Thoracic aorta (tissue), 1 donor: ENCODE measurements around a stretch of chr12.

DNA sequence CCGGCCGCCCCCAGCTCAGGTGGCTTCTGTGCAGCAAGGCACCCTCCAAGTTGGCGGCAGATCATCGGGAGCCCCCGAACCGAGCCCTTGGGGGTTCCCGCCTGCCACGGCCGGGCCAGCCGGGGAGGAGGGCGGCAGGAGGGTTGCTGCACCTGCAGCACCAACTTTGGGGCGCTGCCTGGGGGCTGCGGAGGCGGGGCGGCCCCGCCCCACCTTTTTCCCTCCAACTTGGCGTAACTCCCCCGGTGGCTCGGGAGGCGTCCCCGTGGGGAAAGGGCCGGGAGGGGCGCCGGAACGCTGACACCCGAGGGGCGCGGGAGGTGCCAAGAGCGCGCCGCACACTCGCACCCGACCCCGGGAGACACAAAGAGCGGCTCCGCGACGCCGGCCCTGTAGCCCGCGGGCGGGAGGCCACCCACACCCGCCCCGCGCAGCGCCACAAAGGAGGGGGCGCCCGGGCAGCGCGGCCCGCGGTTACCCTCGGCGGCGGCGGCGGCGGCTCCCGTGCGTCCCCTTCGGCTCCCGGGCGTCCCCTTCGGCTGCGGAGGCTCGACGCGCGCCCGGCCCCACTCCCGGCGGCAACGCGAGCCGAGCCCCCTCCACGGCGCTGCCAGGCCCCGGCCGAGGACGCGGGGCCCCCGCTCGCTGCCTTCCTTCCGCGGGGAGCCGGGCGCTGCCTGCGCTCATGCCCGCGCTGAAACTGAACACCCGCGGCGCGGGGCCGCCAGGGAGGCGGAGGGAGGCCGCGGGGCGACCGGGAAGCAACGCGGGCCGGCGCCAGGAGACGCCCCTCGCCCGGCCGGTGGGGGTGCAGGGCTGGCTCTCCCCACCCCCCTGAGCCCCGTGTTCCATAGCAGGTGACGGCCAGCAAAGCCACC is 43.1 kb downstream of the KDM2B start:
- RAMPAGE, long total RNA: no peak

- RAMPAGE, long total RNA: no peak
These were observed 22.6 kb downstream of the MORN3 start for GRCh38 chr12:121646784-121647286.

DNA sequence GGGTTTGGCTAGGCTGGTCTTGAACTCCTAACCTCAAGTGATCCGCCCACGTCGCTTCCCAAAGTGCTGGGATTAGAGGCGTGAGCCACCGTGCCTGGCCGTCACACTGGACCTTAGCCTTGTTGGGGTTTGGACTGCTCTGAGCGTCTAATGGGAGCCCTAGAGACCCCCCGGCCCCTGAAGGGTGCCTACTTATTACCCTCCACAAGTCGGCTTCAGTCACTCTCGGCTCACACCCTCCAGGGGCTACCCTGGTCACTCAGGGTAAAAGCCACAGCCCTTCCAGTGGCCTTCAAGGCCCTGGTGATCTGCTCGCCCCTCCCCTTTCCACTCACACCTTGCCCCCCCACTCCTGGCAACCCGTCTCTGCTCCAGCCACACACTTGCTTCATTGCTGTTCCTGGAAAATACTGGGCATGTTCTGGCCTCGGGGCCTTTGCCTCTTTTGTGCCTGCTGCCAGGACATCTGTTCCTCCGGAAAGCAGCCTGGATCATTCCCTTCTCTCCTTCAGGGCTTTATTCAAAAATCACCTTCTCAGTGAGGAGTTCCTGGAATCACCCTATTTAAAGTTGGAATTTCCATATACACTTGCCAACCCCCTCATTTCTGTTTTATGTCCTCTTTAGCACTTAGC is 3.6 kb upstream of the MORN3 start:
- RAMPAGE, long total RNA: no peak

DNA sequence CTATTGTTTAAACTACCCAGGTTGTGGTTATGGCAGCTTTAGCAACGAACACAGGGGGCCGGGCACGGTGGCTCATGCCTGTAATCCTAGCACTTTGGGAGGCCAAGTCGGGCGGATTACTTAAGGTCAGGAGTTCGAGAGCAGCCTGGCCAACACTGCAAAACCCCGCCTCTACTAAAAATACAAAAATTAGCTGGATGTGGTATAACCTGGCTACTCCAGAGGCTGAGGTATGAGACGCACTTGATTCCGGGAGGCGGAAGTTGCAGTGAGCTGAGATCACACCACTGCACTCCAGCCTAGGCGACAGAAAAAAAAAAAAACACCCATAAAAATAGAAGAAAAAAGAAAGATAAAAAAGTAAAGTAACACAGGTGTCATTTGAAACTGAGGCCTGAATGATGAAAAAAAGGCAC is 923 bp upstream of the TMEM120B start:
- RAMPAGE, long total RNA: no peak

- RAMPAGE, long total RNA: no peak
These were observed 38.6 kb downstream of the RHOF start for GRCh38 chr12:121754870-121755335.

DNA sequence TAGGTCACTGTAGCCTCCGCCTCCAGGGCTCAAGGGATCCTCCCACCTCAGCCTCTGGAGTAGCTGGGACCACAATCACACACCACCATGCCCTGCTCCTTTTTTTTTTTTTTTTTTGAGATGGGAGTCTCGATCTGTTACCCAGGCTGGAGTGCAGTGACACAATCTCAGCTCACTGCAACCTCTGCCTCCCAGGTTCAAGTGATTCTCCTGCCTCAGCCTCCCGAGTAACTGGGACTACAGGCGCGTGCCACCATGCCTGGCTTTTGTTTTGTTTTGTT is 16.7 kb downstream of the RHOF start:
- RAMPAGE, long total RNA: no peak

- RAMPAGE, long total RNA: no peak
These were observed 3.4 kb downstream of the RHOF start for GRCh38 chr12:121789716-121790887.

- RAMPAGE, long total RNA: no peak
These were observed 8.6 kb downstream of the SETD1B start for GRCh38 chr12:121812352-121812925.

- RAMPAGE, long total RNA: no peak
These were observed 12.5 kb downstream of the SETD1B start for GRCh38 chr12:121816247-121816683.

- RAMPAGE, long total RNA: no peak
These were observed 16.0 kb downstream of the SETD1B start for GRCh38 chr12:121819884-121820213.

- RAMPAGE, long total RNA: no peak
These were observed 260 bp downstream of the HPD start for GRCh38 chr12:121858435-121858762.

- RAMPAGE, long total RNA: no peak
These were observed 15.4 kb downstream of the CFAP251 start for GRCh38 chr12:121933583-121934409.

DNA sequence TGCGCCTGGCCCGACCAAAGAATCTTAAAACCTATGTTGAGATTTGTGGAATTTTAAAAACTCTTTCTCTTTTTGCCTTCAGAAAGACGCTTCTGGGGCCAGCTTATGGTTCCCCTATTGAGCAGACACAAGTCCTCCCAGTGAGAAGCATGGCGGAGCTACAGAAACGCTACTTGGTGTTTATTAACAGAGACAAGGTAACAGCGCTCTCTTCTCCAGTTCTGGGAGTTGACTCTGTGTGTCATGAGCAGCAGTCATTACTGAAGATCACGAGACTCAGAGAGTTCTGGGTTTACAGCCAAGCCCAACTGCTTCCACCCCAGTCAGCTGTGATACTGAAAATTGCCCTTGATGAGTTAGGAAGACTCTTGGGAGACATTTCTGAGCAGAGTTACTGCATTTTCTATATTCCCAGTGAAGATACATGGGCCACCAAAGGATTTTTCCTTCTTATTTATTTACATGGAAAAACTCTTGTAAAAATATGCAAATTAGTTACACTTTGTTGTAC is 48.5 kb downstream of the CFAP251 start:
- RAMPAGE, long total RNA: no peak

GRCh38 chr12:122104846-122105321 is 26.3 kb downstream of the MLXIP start:
- RAMPAGE, long total RNA: no peak

DNA sequence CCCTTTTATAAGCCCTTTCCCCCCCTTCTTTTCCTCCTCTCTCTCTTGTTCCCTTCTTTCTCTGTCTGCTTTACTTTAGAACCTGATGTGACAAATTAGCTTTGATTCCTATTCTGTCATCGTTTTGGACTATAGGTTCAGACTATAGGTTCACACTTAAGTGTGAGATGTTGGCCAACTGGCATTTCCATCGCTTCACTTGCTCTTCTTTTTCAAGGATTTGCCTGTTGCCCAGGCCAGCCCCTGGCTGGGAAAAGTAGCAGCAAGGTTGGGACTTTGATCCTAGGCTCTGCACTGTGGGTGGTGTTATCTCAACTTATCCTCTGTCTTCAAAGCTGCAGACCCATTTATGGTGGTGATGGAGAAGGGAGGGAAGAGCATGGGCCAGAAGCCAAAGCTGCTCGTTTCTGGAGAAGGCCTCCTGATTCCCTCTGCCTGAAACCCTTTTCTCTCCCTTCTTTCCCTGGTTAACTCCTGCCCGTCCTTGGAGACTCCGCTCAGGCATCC is 27.3 kb downstream of the MLXIP start:
- RAMPAGE, long total RNA: no peak

GRCh38 chr12:122213485-122213952 is 10.0 kb downstream of the B3GNT4 start:
- RAMPAGE, long total RNA: no peak

DNA sequence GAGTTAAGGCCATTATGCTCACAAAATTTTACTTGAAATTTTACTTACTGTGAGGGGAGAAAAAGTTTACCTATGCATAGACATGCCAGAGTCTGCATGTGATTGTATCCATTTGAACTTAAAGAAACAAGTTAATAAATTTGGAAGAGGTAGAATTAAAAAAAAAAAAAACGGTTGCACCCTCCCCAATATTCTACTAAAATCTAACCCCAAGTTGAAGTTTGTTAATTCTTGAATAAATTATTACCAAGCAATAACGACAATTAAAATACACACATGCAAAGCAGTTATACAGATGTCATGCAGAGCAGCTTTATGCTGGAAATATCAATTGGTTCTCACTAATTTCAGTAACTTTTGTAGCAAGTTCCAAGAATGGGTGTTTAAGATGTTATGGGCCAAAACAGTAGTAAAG is 13.0 kb upstream of the VPS33A start:
- RAMPAGE, long total RNA: no peak

DNA sequence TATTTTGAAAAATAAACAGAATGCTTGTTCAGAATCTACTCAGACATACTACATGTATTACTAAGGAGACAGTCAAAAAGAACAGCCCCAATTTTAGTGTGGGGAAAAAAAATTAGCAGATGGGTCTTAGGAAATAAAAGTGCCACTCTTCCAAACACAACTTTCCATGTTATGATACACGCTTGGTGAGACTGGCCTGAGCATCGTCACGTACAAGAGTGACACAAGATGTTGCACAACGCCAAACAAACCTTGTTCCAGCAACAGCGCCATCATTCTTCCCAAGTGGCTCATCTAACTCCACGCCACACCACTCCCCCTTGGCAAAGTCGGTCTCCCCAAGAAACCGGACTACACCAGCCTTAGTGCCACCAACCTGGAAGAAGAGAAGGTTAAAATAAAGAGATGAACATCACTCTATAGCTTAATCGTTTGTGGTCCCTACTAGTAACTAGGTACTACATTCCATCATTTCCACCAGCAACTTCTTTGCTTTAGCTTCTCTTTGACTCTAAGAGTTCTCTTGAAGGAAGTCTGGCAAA is 58.7 kb downstream of the CLIP1 start:
- RAMPAGE, long total RNA: no peak

DNA sequence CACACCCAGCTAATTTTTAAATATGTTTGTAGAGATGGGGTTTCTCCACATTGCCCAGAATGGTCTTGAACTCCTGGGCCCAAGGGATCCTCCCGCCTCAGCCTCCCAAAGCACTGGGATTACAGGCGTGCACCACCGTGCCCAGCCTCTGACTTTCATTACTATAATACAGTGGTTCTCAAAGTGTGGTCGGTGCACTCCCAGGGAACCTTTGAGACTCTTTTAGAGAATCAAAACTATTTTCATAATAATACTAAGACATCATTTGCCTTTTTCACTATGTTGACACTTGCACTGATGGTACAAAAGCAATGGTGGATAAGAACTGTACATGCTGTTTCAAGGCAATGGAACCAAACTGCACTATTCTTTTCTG is 35.4 kb downstream of the CLIP1 start:
- RAMPAGE, long total RNA: no peak

DNA sequence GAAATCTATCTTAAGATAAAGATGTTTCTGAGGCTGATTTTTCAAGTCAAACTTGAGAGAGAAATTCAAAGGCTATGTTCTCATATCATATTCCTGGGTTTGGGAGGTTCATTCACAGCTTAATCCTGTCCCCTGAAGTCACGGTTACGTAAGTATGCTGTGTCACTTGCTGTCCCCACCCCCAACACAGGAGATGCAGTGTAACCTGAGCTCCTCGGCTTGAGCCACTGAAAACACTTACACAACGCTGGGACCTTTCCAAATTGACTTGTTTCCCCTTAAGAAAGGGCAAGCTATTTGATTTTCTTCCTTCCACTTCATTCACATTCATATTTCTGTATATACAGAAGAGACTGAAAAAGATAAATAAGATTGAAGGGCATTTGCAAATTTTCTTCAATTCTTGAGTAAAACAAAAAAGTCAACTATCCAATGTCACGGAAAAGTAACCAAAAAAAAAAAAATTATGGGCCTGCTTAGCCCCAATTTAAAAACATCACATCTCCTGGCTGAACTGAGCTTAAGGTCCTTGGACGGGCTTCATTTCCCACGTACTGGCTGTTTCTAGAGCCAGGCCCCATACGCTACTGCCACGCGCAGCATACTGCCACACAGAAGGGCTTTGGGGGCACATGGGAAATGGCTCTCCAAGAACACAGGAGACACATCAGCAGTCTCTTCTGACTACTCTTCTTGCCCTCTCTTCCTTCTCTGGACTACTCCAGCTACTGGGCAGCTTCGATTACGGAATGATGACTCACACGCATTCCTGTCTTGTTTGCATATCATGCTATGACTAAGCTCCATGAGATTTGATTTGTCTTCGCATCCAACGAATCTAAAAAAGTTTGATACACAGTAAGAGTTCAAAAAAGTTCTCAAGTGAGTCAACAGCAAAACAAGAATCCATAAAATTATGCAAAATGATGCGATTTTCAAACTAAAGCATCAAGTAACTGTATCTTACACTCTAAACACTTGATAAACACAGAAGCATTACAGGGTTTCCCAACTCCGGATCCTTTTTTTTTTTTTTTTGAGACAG is 22.3 kb downstream of the CLIP1 start:
- RAMPAGE, long total RNA: no peak